ENCODE data around the gene AQP11.

DNA sequence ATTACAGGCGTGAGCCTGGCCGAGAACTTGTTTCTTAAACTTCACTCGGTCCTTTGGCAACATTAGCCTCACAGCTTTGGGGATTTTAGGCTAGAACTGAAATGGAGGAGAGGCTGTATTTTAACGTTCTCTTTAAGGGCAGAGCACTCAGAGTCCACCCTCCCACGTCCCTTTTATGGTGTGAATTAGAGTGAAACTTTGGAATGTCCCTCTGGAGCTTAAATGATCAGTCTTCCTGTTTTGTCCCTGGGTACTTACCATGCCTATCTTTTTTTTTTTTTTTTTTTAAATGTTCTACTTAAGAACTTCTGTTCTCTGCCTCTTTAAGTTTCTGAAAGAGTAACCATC, 11.4 kb downstream of the UVRAG start:
- PRO-cap = no peak
- RAMPAGE, long total RNA, 5 experiments = no peak in any of the 5 experiments
- RRBS = no CpG with 5 or more reads among the region's 5 CpGs

- PRO-cap = unidirectional peak, plus-strand start at chr11:76142950
- RAMPAGE, long total RNA, 5 experiments = no peak in any of the 5 experiments
- RRBS = no CpG with 5 or more reads among the region's 11 CpGs
Observed at GRCh38 chr11:76142762-76143337, 63.5 kb downstream of the WNT11 start.

GRCh38 chr11:76151141-76151501, 55.2 kb downstream of the WNT11 start:
- PRO-cap = no peak
- RAMPAGE, long total RNA, 5 experiments = no peak in any of the 5 experiments
- RRBS = no CpG with 5 or more reads among the region's 4 CpGs

DNA sequence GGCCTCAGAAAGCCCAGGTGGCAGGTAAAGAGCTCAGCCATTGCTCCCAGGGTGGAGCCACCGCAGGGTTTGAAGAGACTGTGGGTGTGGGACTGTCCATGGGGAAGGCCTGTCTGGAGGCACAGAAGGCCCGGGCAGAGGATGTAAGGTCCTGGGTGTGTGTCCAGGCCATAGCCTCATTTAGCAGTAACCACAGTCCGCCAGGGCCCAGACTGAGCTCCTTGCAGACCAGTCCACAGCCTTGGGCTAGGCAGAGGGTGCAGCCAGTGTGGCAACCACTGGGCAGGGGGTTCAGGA, 27.6 kb upstream of the WNT11 start:
- PRO-cap = no peak
- RAMPAGE, long total RNA, 5 experiments = no peak in any of the 5 experiments
- RRBS = no CpG with 5 or more reads among the region's 3 CpGs

DNA sequence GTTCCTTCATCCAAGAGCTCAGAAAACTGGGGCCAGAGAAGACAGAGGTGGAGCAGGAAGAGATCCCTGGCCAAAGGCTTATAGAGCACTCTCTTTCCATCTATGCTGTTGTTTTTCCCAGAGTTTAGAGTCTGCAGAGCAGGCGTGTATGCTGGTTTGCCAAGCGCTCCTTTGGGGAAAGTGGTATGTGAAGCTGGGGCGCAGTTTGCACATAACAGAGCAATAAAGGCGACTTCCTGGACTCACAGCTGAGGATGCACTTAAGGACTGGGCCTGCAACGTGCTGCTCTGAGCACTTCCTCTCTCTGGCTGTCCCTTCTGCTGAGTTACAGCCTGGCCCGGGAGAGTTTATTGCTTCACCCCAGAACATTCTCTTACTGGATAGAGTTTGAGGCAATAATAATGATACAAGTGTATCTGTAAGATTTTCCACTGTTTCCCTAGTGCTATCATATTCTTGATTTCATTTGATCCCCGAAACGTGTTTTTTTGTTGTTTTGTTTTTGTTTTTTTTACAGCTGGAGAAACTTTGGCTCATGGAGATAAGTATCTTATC, 41.7 kb downstream of the THAP12 start:
- PRO-cap = no peak
- RAMPAGE, long total RNA, 5 experiments = no peak in any of the 5 experiments
- RRBS = no CpG with 5 or more reads among the region's 8 CpGs

GRCh38 chr11:76352374-76352927, 28.5 kb downstream of the THAP12 start:
- PRO-cap = no peak
- RAMPAGE, long total RNA, 5 experiments = no peak in any of the 5 experiments
- RRBS = no CpG with 5 or more reads among the region's 5 CpGs

DNA sequence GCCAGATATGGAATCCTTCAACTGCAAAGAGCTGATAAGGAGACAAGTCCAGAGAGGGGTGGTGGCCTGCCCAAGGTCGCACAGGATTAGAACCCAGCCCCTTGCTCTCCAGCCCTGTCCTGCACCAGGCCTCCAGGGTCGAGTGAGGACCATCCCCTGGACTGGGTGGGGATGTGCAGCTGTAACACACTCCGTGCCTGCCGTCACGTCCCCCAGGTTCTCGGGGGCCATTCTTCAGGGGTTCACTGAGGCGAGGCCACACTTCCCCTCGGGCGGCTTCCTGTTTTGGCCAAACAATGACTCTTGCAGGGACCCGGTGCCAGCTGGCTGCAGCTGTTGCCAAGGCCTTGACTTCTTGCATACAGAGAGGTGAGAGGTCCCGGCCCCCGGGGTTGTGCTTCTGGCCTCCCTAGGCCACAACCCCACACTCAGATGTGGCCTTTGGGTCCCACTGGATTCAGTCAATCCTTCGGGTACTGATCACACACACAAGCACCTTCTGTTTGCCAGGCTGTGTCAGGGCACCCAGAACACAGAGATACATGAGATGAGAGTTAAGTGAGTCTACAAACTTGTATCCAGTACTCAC, 33.0 kb downstream of the LRRC32 start:
- PRO-cap = no peak
- RAMPAGE, long total RNA, 5 experiments = no peak in any of the 5 experiments
- RRBS = 16% methylated on average over 2 of the region's 13 CpGs

DNA sequence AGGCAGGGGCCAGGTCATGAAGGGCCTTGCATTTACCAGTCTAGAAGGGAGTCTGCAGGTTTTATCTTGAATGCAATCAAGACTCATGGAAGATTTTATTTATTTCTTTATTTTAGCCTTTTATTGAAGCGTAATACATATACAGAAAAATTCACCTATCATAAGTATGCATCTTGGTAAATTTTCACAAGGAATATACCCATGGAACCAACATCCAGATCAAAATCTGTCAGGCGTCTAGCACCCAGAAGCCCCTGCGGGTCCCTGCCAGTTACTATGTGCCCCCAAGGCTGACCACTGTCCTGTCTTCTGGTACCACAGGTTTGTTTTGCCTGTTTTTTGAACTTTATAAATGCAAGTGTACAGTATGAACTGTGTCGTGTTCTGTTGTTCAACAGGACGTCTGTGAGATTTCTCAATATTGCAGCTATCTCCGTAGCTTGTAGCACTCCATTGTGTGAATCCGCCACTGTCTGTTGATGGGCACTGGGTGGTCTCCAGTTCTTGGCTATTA, 25.2 kb upstream of the TSKU start:
- PRO-cap = no peak
- RAMPAGE, long total RNA, 5 experiments = no peak in any of the 5 experiments
- RRBS = no CpG with 5 or more reads among the region's 7 CpGs

DNA sequence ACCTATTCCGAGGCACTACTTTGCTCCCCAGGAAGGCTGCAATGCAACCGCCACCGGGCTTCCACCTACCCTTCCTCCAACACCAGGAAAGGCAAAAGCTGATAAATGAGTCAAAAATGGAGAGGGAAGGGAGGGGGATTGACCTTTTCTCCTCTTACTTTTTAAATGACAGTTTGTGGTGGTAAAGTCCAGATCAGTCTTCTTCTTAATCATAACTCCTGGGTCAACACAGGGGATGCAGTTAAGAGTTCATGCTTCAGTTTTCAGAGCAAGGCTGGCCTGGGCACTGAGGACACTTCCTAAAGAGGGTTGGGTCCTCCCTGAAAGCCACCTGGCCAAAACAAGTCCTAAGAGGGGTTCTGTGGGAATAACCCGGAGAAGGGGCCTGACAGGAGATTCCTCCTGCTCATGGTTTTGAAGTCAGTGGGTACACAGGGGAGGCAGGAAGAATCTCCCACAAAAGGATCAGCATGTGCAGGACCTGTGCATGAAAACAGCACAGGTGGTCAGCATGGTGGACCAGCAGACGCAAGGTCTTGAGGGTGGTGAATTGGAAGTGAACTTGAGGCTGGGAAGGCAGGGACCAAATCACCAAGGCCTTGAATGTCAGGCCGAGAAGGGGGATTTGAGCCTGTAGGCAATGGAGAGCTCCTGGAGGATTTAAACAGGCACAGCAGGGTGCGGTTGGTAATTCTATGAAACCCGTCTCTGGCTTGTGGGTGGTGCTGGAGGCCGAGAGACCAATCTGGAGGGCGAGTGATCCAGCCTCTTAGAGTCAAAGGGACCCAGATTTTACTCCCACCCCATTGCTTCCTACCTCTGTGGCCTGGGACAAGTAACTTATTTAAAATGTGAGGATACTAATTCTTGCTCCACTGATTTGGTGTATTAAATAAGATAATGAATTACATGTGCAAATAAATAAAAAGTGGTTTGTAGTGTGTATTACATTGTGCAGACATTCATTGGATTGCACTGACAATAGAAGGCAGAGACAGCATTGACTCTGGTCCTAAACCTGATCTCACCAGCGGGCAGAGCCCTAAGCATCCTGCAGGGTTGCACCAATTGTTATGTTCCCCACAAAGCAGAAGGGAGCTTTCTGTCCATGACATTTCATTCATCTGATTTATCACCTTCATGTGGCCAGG, 2.3 kb downstream of the TSKU start:
- PRO-cap = no peak
- RAMPAGE, long total RNA, 5 experiments = no peak in any of the 5 experiments
- RRBS = no CpG with 5 or more reads among the region's 11 CpGs

- PRO-cap = no peak
- RAMPAGE, long total RNA, 5 experiments = no peak in any of the 5 experiments
- RRBS = no CpG with 5 or more reads among the region's 8 CpGs
Observed at GRCh38 chr11:76791479-76792370, 8.6 kb downstream of the TSKU start.

DNA sequence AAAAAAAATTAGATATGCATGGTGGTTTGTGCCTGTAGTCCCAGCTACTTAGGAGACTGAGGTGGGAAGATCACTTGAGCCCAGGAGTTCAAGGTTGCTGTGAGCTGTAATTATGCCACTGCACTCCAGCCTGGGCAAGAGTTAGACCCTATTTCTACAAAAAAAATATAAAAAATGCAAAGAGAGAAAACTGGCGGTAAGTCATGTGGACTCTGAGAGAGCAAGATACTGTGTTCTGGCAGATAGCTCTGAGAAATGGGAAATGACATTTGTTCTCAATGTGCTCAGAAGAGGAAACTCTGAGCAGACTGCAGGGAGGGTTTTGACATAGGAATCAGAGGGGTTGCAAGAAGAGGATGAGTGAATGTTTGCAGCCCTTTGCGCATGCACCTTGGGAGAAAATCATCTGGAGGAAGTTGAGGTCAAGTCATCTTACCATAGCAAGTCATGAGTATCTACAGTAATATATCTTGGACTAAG, 2.4 kb downstream of the ACER3 start:
- PRO-cap = no peak
- RAMPAGE, long total RNA, 5 experiments = no peak in any of the 5 experiments
- RRBS = no CpG with 5 or more reads among the region's 2 CpGs

GRCh38 chr11:76938407-76939053, 77.8 kb downstream of the ACER3 start:
- PRO-cap = no peak
- RAMPAGE, long total RNA, 5 experiments = start-site peak on the plus strand in 1 of 5 experiments, at chr11:76938757-76938792 at its widest, 5 reads per replicate
- RRBS = no CpG with 5 or more reads among the region's 5 CpGs

- PRO-cap = unidirectional peak, plus-strand start at chr11:77020473
- RAMPAGE, long total RNA, 5 experiments = start-site peak on the minus strand in 1 of 5 experiments, at chr11:77020334-77020412 at its widest, 10 reads per replicate
- RRBS = no CpG with 5 or more reads among the region's 2 CpGs
Observed at GRCh38 chr11:77020025-77020761, 14.0 kb upstream of the B3GNT6 start.

GRCh38 chr11:77105304-77105805, 2.7 kb downstream of the OMP start:
- PRO-cap = no peak
- RAMPAGE, long total RNA, 5 experiments = no peak in any of the 5 experiments
- RRBS = no CpG with 5 or more reads among the region's 9 CpGs

DNA sequence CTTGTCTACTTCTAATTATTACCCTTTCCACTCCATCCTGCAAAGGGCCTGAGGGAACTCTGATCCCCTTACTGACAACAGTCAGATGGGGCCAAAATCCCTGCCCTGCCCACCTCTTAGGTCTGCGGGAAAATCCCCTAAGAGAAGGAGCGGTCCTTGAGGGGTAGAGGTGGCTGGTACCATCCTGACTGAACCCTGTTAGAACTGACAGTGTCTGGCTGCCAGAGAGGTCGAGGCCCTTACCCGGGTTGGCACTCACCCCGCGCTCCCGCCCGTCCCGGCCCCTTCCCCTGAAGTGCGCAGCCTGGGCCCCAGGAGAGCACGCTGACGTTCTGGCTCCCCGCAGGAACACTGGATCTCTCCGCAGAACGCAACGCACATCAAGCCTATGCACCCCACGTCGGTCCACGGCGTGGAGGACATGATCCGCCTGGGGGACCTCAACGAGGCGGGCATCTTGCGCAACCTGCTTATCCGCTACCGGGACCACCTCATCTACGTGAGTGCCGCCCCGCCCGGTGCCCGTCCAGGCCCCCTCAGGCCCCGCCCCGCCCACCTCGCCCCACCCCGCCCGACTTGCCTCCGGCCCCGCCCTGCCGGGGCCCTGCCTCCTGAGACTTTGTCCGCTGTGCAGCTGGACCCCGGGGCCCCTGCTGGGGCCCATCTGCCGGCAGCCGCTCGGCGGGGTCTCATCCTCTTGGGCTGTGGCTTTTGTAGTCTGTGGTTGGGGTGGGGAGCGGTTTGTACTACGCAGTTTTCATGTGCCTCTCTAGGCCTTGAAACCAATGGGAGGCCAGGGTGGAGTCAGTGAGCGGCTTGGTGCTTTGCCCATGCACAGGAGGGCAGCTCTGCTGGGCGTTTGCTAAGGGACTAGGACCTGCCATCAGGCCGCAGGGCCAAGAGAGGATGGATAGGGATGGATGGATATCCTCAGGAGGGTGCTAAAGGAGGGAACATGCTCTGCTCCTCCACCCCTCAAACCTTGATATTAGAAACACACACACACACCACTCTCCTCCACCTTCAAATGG, 19.7 kb downstream of the MYO7A start:
- PRO-cap = no peak
- RAMPAGE, long total RNA, 5 experiments = no peak in any of the 5 experiments
- RRBS = 6% methylated on average over 11 of the region's 50 CpGs

DNA sequence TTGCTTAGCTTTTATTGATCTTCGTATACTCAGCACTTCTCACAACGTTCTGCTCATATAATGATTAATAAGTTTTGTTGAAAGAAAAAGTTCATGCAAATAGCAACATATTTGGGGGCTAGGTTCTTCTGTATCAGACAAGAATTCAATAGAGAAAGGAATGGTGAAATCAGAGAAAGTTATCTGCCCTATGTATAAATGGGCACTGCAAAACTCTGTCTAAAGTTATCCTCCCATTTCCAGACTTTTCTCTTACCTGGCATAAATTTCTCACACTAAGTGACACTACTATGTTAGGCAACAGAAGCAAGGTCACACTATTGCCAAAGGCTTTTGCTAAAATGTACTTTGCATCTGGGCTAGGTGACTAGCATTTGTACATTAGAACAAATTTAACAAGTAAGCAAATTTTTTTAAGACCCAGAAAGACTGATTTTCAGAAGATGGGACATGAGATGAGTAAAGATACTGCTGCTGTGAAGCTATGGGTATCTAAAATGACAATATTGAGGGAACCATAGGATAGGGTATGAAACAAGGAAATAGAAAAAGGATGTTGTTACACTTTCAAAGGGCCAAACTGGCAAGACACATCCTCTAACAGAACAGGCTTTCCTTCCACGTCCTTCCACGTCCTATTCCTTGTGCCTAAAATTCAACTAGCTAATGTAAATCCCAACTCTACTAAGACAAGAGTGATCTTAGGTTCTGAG, 22.8 kb downstream of the GDPD4 start:
- PRO-cap = no peak
- RAMPAGE, long total RNA, 5 experiments = no peak in any of the 5 experiments
- RRBS = no CpG with 5 or more reads among the region's 4 CpGs

GRCh38 chr11:77411201-77411644, 62.7 kb downstream of the PAK1 start:
- PRO-cap = no peak
- RAMPAGE, long total RNA, 5 experiments = no peak in any of the 5 experiments
- RRBS = no CpG with 5 or more reads among the region's 5 CpGs

- PRO-cap = bidirectional peak, plus-strand start at chr11:77589664, minus-strand start at chr11:77589545; bidirectional peak, plus-strand start at chr11:77589977, minus-strand start at chr11:77589897
- RAMPAGE, long total RNA, 5 experiments = start-site peak on the plus strand in 3 of 5 experiments, at chr11:77589923-77589987 at its widest, 12 to 19 reads per replicate
- RRBS = under 1% methylated on average over 48 of the region's 103 CpGs
Observed at GRCh38 chr11:77589311-77590334, at the start of gene AQP11. Gene AQP11, plus strand, starts transcription at chr11:77589953.

GRCh38 chr11:77622255-77622716, 15.3 kb downstream of the CLNS1A start:
- PRO-cap = no peak
- RAMPAGE, long total RNA, 5 experiments = no peak in any of the 5 experiments
- RRBS = no CpG with 5 or more reads among the region's 1 CpG

DNA sequence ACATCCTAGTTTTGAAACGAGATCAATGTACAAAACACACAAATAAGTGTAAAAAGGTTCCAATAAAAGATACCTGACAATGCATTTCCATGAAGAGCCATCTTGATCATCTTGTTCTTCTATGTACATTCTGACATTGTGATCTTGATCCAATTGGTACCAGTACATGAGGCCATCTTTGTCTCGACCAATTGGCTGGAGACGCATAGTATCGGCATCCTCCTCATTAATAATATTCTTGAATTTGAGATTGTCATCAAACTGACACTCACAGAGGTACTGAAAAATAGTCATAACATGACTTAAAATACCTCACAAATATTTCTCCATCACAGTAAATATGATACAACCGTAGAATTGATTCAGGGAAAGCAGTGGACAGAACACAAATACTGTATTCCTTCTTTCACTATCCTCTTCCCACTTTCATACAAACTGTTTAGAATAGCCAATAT, 79.8 kb downstream of the RSF1 start:
- PRO-cap = no peak
- RAMPAGE, long total RNA, 5 experiments = start-site peak on the minus strand in 2 of 5 experiments, centred at positions 127 to 141 of the sequence, 38 to 70 reads per replicate
- RRBS = no CpG with 5 or more reads among the region's 5 CpGs